PC-3 (cell line): Measurements from ENCODE around the genes SHANK1, KLK11, SIGLECL1 and SIGLEC8.

DNA sequence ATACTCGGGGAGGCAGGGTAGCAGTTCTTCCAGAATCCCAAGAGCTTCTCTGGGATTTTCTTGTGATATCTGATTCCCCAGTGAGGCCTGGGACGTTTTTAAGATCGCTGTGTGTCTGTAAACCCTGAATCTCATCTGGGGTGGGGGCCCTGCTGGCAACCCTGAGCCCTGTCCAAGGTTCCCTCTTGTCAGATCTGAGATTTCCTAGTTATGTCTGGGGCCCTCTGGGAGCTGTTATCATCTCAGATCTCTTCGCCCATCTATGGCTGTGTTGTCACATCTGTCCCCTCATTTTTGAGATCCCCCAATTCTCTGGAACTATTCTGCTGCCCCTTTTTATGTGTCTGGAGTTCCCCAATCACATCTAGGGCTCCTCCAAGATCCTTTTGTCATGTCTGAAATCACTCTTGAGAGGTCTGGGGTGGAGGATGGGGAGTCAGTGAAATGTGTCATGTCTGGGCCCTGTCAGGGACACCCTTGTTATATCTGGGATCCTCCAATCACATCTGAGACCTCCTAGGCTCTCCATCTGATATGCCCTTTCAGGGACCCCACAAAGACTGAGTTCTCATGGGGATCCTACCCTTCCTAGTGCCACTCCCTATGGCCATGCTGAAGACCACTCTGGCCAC is 4.0 kb upstream of the MYBPC2 start:
- RAMPAGE, long total RNA = no peak

GRCh38 chr19:50719547-50719929 is at the start of gene SHANK1:
TSS of gene SHANK1 (minus strand) at chr19:50719802.
- RAMPAGE, long total RNA = no peak

- RAMPAGE, long total RNA = no peak
Observed at GRCh38 chr19:50975609-50976311, 6.4 kb upstream of the KLK6 start.

GRCh38 chr19:51026403-51027412 is at the start of gene KLK11:
TSS of gene KLK11 (minus strand) at chr19:51026616.
- RAMPAGE, long total RNA = no peak

DNA sequence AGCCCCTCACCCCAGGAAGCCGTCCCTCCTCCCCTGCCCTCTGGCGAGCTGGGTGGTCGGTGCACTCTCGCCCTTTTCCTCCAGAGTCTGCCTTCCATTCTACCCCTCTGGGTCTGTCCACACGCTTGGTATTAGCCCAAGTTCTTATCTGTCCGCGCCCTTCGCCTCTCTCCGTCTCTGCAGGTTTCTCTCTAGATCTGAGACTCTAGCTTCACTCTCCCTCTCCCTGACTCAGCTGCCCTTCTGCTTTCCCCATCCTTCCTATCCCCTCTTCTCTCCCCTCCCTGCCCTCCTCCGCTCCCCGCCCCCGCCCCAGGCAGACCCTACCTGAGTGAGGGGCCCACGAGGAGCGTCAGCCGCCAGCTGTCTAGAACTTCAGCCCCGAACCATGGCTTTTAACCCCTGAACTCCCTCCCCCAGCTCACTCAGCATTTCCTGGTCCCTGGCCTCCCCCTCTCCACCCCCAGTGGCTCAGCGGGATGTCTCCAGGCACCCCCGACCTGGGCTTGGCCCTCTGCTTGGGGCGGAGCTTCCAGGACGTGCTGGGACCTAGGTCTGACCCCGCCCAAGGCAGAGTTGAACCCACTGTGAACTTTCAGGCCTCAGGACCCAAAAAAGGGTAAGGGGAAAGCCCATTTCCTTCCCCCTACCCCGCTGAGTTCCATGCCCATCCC is 556 bp upstream of the KLK13 start:
- RAMPAGE, long total RNA = no peak

DNA sequence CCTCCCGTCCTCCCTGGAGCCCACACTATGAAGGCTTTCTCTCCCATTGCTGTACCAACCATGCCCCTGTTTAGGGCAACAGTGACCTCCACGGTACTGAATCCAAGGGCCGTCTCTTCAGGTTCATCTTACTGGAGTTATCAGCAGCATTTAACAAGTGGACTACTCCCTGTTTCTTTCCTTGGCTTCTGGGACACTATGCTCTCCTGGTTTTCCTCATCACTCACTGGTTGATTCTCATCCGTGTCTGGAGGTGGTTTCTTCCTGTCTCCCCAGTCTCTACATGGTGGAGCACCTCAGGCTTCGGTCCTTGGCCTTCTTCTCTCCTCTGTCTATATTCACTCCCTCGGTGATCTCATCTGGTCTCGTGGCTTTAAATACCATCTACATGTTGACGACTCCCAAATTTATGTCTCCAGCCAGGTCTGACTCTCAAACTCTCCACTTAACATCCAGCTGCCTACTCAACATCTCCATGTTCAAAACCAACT is 4.3 kb upstream of the KLK13 start:
- RAMPAGE, long total RNA = no peak

GRCh38 chr19:51126885-51127396 is 2.2 kb downstream of the SIGLEC9 start:
- RAMPAGE, long total RNA = no peak

DNA sequence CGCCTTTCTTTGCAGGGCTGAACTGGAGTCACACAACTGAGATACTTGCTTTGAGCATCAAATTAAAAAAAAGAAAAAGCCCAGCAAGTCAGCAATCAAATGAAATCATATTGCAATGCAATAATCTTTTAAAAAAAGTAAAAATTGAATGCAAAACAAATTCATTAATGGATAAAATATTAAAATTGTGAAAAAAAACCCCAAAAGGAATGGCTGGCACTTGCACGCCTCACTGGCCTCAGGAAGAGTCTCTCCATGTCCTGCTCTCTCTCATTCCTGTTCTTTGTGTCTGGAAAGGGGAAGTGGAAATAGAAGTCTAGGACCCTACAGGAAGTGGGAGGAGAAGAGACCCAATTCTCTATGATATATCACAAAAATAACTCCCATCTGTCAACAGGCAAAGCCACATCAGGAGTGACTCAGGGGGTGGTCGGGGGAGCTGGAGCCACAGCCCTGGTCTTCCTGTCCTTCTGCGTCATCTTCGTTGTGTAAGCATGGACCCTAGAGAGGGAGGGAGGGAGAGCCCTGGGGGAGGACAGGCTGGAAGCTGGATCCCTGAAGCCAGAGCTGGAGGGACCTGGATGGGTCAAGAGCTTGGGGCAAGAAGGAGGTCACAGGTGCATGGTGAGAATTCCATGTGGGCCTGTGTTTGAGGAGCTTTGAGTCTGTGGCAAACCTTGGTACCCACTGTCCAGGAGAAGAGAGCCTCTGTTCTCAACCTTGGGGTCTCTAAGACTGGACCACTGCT is 3.0 kb downstream of the SIGLEC9 start:
- RAMPAGE, long total RNA = no peak

- RAMPAGE, long total RNA = no peak
Observed at GRCh38 chr19:51138417-51139001, 3.6 kb upstream of the SIGLEC7 start.

DNA sequence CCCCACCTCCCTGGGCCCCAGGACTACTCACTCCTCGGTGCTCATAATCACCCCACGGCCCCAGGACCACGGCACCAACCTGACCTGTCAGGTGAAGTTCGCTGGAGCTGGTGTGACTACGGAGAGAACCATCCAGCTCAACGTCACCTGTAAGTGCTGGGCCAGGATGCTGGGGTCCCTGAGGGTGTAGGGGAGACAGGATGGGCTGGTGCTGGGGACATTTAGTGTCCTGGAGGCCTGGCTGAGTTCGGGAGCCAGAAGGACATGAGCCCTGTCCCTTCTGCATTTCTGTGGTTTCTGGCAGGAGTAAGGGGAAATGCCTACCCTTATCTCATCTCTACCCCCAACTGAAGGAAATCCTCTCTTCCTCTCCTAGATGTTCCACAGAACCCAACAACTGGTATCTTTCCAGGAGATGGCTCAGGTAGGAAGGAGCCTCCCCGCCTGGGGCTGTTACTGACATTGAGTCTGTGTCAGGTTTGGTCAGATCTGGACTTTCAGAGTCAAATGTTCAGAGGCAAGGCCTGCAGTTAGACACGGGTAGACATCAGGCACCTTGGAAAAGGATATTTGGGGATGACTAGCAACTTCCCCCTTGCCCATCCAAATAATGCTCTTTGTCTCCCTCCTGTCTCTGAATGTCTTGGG is 1.2 kb downstream of the CD33 start:
- RAMPAGE, long total RNA = no peak

GRCh38 chr19:51250942-51251501 is at the start of gene SIGLECL1:
TSS of gene SIGLECL1 (plus strand) at chr19:51251080.
- RAMPAGE, long total RNA = no peak

- RAMPAGE, long total RNA = no peak
Observed at GRCh38 chr19:51293630-51294137, 17.8 kb upstream of the IGLON5 start.

DNA sequence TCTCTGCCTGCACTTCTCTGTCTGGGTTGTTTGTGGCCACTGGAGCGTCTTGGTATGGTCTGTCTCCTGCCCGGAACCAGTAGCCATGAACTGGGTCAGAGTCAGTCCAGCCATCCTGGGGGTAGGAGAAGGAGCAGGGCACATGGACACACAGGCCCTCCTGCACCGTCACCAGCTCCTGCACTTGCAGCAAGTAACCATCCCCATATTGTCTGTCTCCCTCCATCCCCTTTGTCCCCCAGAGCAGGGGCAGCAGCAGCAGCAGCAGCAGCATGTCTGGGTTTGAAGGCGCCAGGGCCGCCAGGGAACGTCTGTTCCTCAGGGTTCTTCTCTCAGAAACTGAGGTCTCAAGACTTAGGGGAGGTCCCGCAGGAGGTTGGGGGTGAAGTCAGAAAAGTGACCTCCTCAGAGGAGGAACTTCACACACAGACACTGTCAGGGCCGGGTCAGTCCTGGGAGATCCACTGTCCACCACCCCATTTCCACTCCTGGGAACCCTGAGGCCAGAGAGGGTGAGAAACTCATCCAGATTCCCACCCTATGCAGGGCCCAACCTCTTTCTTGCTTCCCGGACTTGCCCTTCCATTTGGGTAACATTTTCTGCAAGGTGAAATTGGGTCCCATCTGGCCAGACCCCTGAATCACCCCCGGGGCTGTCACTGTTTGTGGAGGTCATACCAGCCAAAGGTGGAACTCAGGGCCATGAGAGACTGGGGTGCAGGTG is at the start of gene SIGLEC8:
Gene SIGLEC8, minus strand, starts transcription at position 341 of the 724 bp plus-strand sequence.
- RAMPAGE, long total RNA = no peak

DNA sequence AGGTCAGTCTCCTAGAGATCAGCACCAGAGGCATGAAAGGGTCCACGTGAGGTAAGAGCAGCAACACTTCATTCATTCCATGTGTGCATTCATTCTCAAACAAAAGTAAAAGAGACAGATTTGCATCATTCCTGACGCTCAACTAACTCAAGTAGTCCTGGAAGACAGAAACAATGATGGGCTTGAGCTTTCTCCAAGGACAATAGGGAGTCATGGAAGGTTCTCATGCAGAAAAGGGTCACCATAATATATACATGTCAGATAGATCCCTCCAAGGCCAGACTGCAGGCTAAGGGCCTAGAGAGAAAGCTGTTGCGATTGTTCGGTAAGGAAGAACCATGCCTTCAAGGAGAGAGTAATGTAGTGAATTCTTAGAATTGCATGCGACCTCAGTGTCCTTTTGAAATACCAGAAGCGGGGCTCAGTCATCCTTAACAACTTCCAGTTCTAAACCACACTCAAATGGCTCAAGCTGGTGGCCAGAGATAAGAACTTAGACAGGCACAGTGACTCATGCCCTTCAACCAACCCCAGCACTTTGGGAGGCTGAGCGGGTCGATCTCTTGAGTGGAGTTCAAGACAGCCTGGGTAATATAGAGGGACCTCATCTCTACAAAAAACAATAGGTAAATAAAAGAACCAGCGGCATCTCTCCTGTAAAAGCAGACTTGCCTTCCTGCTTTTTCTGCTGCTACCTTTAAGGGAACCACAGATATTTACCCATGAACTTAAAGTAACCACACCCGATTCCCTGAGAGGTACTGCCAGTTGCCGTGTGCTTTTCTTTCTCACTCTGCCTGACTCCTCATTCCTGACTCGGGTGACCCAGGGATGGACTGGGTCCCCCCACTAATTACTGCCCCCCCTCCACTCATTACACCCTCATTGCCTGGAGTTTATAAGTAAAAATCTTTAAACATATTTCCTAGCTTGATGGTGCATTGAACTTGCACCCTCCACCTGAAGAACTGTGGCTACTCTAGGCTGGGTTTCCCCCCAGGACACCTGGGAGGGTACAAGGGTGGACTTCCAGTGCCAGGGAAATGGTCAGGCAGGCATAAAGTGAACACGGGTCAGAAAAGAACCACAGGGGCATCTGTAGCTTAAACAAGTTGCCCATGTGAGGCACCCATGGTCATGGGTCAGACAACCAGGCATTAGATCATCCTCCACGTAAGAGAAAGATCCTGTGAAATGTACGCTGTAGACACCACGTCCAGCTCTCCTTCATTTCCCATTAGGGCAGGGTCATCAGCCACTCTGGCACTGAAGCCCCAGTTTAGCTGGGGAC is 15.4 kb upstream of the SIGLEC6 start:
- RAMPAGE, long total RNA = no peak

DNA sequence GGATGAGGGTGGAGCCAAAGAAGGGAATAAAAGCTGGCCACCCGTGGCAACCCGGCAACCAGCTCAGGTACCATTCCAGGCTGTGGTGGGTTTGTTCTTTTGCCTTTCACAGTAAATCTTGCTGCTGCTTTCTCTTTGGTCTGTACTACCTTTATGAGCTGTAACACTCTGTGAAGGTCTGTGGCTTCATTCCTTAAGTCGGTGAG is 16.6 kb upstream of the SPACA6 start:
- RAMPAGE, long total RNA = no peak

DNA sequence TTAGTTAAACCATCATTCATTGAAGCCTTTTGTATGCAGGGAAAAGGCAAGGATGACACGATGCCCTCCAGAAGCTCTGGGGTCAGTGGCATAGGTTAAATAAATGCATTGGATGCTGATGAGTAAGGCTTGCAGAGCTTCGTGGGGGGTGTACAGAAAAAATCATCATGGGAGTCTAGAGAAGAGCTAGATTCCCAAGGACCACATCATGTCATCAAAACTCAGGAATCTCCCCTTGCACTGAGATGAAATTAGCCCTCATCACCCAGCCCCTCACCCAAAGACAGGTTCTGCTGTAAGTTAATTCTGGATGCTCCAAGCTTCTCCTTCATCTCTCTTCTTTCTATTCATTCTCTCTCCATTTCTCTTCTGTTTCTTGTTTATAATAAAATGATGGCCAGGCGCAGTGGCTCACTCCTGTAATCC is 8.2 kb downstream of the FPR1 start:
- RAMPAGE, long total RNA = no peak

DNA sequence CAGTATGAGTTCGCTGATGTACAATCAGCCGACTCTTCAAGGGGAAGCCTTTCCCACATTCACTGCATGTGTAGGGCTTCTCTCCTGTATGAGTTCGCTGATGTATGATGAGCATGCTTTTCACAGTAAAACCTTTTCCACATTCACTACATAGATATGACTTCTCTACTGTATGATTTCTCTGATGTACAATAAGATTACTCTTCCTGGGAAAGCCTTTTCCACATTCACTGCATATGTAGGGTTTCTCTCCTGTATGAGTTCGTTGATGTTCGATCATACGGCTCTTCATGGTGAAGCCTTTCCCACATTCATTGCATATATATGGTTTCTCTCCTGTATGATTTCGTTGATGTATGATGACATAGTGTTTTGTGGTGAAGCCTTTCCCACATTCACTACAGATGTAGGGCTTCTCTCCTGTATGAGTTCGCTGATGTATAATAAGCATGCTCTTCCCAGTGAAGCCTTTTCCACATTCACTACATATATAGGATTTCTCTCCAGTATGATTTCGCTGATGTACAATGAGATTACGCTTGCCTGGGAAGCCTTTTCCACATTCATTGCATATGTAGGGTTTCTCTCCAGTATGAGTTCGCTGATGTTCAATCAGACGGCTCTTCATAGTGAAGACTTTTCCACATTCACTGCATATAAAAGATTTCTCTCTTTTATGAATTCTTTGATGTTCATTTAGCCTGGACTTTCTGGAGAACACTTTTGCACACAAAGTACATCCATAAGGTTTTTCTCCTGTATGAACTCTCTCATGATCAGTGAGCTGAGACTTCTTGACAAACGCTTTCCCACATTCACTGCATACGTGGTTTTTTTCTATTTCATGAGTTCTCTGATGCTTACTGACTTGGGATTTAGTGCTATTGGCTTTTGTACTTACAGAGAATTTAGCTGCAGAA is 6.3 kb upstream of the ZNF614 start:
- RAMPAGE, long total RNA = no peak

DNA sequence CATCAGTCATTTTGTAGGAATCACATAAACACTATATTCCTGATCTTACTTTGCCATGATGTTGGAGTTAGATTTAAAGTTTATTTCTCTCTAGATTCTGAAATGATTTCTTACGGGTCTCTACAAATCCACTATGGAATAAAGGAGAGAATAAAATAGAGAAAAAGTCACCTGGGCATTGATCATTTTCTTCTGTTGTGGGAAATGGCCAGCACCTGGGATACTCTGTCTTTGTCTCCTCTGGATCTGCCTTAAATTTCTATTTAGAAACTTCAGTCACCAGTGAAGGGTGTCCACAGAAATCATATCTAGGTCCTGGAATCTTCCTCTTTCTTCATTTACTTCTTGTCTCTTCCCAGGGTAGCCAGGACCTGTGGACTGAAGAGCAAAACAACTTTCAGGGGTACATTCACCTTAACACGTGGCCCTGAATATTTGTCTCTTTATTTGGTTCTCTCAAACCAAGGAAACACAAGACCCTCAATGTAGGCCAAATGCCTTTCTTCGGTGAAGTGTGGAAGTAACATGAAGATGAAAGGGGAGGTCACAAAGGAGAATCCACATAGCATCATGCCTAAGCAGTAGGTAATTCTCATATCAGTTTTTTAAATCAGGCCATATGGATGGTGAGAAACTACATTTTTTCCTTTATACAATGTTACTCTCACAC is 1.8 kb downstream of the ZNF432 start:
- RAMPAGE, long total RNA = no peak

GRCh38 chr19:52189466-52189838 is 400 bp upstream of the PPP2R1A start:
- RAMPAGE, long total RNA = no peak

DNA sequence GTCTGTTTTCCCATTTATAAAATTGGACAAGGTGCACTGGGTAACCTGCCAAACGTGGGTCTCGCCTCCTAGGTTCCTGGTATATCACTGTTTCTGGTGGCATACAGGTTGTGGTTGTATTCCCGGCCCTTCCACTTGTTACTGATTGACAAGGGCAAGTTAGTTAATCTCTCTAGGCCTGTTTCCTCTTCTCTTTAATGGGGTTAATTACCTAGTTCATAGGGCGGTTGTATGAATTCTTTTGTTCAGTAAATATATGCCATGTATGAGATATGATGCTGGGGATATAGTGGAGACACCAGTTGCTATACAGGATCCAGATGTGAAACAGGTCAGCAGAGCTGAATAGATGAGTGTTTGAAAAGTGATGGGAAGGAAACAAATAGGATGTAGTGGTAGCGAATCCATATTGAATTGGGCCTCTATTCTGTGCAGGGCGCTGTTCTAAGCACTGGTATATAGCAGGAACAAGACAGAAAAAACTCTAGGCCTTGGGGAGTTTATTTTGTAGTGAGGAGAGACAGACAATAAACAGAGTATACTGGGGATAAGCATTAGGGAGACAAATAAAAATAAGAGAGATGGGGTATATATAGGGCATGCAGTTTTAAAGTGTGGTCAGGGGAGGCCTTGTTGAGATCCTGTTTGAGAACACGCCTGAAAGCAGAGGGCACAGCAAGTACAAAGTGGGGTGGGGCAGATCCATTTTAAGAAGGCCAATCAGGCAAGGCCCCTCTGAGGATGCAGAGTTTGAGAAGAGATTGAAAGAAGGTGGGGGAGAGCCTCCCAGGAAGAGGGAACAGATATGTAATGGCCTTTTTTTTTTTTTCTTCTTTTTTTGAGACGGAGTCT is 1.9 kb downstream of the PPP2R1A start:
- RAMPAGE, long total RNA = no peak